Measurements from ENCODE around the genes MZB1, CXXC5, PURA, SLC4A9, NDUFA2 and ZMAT2.

DNA sequence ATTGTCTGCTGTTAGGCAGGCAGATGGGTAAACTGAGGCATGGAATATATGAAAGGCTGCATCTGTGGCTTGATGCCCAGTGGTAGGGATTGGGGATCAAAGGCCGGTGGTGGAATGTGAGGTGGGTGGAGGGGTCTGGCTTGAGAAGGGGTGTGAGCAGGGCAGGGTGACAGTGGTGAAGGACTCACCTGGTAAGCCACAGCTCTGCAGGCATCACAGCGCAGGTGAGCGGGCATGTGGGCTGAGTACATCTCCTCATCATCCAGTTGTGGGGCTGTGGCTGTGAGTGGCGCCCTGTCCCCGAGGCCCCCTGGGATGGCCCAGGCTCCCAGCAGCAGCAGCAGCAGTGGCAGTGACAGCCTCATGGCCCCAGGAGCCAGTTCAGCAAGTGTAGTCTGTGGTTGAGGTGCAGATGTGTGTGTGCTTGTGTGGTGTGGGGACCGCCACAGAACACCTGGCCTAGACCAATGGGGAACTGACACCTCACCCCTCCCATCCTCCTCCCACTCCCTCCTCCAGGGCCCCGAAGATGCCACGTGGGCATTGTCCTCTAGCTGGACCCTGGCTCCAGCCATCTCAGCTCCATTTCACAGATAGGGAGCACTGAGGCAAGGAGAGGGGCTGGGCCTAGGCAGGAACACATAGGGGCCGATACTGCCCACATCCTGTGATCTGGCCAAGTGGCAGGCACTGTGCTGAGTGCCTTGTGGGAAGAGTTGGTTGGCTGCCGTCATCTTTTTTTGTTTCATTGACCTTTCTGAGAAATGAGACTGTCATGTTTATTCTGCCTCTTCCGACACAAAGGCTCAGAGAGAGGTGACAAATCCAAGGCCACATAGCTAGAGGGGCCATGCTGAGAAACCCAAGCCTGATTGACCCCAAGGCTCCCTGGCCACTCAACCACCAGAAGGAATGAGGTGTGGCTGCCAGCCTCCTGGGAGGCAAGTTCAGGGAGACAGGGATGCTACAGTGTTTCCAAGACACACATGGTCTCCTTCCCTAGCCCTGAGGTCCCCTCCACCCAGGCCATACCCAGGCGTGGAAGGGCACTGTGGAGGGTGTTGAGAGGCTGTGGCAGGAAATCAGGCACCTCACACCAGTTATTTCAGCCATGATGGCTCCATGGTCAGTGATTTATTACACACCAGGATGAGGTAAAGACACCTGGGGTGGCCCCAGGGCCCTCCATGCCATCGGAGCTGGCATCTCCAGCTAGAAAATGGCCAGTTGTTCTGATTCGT is at the start of gene MZB1:
Gene MZB1, minus strand, starts transcription at position 422 of the 1,241 bp plus-strand sequence.
- PRO-cap, 2 experiments: peak in 2 of 2 experiments; most common plus-strand start position 809 of the sequence (in 2); most common minus-strand start position 397 of the sequence (in 1)

DNA sequence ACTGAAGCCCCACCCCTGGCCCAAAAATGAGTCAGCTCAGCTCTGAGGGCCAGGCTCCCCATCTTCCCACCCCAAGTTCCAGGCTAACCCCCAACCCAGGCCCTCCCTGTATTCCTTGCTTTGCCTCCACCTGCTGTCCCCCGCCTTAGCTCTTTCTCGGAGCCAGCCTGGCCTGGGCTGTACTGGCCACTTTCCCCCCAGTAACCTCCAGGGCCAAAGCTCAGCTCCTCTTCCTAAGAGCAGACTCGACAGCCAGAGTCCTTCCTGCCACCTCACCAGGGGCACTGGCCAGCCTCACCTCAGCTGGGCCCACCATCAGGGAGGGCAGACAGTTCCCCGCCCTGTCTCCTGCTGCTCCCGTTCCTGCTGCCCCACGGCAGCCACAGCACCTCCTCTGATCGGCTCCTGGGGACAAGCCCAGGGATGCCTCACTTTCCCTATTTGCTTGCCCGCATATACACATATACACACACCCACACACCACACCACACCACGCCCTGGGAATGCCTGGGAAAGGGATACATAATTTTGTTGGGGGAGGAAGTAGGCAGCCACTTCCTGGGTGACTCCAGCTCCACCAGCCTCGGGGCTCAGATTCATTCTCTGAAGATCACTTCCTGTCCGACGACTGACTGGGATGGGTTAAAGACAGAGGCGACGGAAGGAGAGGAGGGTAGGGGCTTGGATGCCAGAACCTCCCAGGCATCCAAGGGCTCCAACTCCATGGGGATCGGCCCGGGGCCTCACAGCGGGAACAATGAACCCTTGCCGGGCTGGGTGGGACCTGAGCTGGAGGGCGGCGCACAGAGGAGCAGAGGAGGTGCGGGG is 1.8 kb upstream of the MZB1 start:
- PRO-cap, 2 experiments: no peak in any of the 2 experiments

DNA sequence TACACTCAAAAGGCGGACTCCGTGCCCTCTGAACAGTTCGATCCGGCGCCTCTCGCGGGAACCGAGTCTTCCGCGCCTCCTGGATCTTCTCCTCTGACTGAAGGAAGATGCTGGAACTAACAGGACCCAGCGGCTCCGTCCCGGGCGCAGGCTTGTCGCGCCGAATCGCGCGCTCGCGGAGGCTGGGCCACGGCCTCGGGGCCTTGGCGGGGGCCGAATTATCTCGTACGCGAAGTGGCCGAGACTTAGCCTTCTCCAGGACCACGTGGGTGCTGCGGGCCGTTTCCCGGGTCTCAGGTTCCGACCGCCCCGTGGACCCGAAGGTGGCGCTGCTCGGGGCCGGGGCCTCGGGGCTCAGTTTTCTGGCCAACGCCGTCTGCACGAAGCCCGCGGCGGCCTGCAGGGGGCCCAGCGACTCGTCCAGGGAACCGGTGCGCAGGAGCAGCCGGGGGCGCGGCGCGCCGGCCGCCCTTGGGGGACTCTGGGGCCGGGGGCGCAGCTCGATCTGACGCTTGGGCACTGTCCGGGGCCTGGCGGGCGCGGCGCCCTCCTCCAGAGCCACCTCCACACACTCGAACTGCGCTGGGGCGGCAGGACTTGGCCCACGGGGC is 849 bp downstream of the PROB1 start:
- PRO-cap, 2 experiments: no peak in any of the 2 experiments

DNA sequence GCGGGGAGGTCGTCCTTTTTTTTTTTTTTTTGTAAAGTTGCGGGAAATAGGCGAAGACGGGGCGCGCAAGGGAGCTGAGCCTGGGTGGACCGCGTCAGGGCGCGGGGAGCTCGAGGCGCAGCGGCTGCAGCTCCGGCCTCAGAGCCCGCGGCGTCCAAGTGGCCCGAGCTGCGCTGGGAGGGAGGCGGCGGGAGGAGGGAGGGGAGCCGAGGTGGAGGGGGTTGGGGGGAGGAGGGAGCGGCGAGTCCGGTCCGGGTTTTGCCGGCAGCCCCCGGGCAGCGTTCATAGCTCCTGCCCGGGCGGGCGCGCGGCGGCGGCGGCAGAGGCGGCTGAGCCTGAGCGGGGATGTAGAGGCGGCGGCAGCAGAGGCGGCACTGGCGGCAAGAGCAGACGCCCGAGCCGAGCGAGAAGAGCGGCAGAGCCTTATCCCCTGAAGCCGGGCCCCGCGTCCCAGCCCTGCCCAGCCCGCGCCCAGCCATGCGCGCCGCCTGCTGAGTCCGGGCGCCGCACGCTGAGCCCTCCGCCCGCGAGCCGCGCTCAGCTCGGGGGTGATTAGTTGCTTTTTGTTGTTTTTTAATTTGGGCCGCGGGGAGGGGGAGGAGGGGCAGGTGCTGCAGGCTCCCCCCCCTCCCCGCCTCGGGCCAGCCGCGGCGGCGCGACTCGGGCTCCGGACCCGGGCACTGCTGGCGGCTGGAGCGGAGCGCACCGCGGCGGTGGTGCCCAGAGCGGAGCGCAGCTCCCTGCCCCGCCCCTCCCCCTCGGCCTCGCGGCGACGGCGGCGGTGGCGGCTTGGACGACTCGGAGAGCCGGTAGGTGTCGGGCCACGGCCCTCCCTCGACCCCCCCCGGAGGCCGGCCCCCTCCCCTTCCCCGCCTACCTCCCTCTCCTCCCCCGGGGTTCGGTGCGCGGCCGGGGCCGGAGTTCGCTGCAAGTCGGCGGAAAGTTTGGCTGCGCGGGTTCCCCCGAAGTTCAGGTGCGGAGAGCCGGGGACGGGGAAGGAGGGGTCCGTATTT is at the start of gene CXXC5:
Gene CXXC5, plus strand, starts transcription at position 313 of the 1,013 bp plus-strand sequence.
- PRO-cap, 2 experiments: peak in 2 of 2 experiments; most common plus-strand start position 313 of the sequence (in 1)

DNA sequence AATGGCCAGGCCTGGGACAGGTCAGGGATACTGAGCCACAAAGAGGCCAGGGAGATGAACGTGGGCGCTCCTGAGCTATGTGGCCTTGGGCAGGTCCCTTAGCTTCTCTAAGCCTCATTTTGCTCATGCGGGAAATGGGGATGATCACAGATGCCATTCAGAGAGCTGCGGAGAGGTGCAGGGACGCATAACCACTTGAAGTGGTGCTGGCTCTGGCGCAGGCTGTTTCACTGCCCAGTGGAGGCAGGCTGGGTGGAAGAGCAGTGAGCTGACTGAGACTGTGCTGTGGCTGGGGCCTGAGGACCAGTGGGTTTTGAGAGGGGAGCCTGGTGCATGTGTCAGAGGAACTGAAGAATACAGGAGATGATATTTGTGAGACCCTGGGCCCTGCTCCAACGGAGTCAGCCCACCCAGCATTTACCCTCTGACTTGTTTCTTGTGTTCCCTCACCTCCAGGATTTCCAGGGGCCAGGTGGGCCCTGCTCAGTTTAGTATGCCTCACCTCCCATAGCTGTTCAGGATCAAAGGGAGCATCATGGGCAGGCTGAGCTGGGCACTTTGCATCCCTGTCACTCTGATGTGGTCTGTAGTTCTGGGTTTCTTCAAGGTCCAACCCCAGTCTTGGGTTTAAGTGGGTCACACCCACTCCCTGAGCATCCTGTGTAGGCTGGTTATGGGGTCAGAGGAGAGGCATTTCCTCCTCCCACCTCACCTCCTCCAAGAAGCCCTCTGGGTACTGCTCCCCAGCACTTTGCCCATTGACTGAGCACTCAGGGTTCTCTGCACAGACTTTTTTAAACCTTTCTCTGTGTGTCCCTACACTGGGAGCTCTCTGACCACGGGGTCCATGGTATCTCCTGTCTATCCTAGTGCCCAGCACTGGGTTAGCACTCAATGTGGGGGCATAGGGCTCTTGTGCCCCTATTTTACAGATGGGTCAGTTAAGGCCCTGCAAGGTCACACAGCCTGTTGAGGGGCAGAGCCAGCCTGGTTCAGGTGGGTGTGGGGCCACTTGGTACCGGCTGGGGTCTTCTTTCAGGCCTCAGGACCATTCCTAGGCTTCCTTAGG is 18.7 kb downstream of the CXXC5 start:
- PRO-cap, 2 experiments: peak in 1 of 2 experiments; most common plus-strand start position 656 of the sequence (in 1); most common minus-strand start position 594 of the sequence (in 1)

- PRO-cap, 2 experiments: peak in 1 of 2 experiments; most common plus-strand start chr5:139670536 (in 1); most common minus-strand start chr5:139670589 (in 1)
These were observed 22.4 kb downstream of the CXXC5 start for GRCh38 chr5:139670434-139671014.

GRCh38 chr5:139677746-139678434 is 29.7 kb downstream of the CXXC5 start:
- PRO-cap, 2 experiments: no peak in any of the 2 experiments

DNA sequence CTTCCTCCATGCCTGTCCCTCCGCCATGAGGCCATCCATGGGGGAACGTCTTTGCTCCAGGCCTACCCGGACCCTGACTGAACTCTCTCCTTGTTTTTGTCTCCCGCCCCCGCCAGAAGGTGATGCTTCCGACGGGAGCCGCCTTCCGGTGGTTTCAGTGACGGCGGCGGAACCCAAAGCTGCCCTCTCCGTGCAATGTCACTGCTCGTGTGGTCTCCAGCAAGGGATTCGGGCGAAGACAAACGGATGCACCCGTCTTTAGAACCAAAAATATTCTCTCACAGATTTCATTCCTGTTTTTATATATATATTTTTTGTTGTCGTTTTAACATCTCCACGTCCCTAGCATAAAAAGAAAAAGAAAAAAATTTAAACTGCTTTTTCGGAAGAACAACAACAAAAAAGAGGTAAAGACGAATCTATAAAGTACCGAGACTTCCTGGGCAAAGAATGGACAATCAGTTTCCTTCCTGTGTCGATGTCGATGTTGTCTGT is 34.6 kb downstream of the CXXC5 start:
- PRO-cap, 2 experiments: no peak in any of the 2 experiments

DNA sequence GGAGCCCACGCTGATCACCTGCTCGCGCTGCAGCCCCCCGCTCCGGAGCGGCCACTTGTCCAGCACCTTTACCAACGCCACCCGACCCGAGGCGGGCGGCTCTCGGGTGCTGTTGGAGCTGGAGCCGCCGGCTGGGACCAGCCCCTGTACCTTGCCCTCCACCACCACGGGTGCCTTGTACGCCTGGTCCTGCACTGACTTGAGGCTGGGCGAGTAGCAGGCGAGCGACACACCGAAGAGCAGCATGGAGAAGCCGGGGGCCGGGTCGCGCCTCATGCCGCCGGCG is 638 bp downstream of the NRG2 start:
- PRO-cap, 2 experiments: no peak in any of the 2 experiments

GRCh38 chr5:140107030-140107547 is 6.8 kb upstream of the PURA start:
- PRO-cap, 2 experiments: peak in 2 of 2 experiments; most common plus-strand start chr5:140107201 (in 2); most common minus-strand start chr5:140107357 (in 2)

DNA sequence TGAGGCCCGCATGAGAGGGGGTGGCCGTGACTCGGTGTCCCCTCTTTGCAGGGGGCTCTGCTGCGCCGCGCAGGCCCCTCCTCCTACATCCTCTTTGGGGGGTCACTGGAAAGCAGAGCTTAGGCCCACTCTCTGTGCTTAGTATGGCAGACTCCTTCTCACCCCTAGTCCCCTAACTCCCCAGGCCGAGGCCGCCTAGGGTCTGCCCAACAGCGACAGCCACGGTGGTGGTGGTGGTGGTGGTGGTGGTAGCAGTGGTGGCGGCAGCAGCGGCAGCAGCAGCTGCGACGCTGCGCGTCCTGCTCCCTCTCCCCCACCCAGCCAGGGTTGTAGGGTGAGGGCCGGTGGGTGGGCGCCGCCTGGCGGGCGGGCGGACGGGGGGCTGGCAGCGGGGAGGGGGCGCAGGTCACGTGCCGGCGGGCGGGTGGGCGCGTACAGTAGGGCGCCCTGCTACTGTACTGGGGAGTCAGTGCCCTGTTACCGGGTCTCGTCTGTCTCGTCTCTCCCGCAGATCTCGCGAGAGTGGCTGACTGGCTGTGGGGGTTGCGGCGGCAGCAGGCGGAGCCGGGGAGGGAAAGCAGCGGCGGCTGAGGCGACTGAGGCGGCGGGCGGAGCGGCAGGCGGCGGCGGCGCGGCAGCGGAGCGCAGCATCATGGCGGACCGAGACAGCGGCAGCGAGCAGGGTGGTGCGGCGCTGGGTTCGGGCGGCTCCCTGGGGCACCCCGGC is at the start of gene PURA:
Gene PURA, plus strand, starts transcription at position 580 of the 727 bp plus-strand sequence.
- PRO-cap, 2 experiments: peak in 2 of 2 experiments; most common plus-strand start position 251 of the sequence (in 2); most common minus-strand start position 460 of the sequence (in 2)

GRCh38 chr5:140164993-140165663 is 9.9 kb upstream of the CYSTM1 start:
- PRO-cap, 2 experiments: no peak in any of the 2 experiments

DNA sequence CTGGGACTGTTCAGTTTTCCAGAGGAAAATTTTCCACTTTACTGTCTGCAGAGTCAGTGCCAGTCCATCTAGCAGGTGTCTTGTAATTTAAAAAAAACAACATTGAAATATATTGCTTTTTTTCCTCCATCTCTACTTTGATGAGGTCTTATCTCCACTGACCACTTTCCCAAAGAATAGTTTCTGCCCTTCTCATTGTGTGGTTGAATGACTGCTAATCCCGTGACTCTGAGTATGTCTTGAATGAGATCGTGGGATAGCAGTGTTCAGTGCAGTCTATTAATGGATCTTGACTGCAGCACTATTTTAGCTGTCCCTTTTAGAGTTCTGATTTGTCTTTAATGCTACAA is 15.5 kb downstream of the CYSTM1 start:
- PRO-cap, 2 experiments: no peak in any of the 2 experiments

GRCh38 chr5:140255670-140256151 is 47.2 kb downstream of the PFDN1 start:
- PRO-cap, 2 experiments: no peak in any of the 2 experiments

- PRO-cap, 2 experiments: no peak in any of the 2 experiments
These were observed 44.4 kb downstream of the PFDN1 start for GRCh38 chr5:140258374-140259072.

DNA sequence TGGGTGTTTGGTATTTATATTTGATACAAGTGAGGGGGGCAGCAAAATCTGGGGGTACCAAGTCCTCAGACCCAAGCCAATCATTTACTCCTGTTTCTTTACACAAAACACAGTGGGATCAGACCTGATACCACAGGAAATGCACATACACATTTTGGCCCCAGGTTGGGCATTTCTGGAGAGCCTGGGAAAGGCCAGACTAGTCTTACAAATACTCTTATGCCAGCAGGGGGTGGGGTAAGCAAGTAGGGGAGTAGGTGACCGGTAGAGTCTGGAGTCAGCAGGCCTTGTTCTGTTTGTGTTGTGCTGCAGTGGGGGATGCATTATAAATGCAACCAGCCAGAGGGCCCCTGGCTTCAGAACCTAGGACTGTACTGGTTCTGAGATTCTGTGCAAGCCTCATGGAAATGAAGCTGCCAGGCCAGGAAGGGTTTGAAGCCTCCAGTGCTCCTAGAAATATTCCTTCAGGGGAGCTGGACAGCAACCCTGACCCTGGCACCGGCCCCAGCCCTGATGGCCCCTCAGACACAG is at the start of gene SLC4A9:
Gene SLC4A9, plus strand, starts transcription at position 359 of the 531 bp plus-strand sequence.
- PRO-cap, 2 experiments: no peak in any of the 2 experiments

GRCh38 chr5:140642467-140643323 is 3.4 kb downstream of the TMCO6 start:
- PRO-cap, 2 experiments: peak in 2 of 2 experiments; most common minus-strand start chr5:140642957 (in 1)

DNA sequence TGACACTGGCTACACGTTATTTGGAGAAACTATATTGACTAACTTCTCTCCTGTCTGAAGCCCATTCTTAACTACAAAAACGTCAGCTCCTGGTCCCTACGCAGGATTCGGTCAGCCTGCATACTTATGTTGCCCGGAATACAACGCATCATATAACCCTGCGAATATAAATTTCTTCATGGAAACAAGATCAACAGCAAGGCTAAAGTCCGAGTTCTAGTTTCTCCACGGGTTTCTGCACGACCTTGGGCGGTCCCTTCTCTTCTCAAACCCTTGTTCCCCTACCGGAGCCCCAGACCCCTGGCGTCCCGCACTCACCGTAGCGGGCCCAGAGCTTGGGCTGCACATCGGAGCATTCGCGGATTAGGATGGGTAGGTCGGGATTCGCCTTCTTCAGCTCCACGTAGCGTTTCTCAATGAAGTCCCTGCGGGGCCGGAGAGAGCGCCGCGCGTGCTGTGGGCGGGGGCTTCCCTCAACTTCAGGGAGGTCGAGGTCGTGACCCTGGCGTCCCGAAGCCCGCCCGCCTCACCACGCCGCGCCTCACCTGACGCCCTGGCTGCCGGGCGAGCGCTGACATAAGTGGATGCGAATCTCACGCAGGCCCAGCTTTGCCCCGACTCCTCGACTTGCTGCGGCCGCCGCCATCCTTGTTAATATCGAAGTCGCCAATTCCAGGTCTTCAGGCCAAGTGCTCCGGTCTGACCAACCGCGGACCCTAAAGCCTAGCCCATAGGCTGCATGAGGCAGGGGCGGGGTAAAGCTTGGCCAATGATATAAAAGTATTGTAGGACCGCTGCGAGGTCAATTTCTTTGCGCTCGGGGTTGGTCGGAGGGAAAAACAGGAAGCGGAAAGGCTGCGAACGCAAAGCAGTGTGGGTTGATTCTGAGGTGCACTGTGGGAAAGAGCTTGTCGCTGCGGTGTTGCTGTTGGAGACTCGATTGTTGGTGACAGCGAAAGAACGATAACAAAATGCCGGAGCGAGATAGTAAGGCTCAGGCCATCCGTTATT is at the start of gene NDUFA2:
Gene NDUFA2, minus strand, starts transcription at position 693 of the 1,011 bp plus-strand sequence.
- PRO-cap, 2 experiments: peak in 2 of 2 experiments; most common plus-strand start position 606 of the sequence (in 2); most common minus-strand start position 691 of the sequence (in 2)

DNA sequence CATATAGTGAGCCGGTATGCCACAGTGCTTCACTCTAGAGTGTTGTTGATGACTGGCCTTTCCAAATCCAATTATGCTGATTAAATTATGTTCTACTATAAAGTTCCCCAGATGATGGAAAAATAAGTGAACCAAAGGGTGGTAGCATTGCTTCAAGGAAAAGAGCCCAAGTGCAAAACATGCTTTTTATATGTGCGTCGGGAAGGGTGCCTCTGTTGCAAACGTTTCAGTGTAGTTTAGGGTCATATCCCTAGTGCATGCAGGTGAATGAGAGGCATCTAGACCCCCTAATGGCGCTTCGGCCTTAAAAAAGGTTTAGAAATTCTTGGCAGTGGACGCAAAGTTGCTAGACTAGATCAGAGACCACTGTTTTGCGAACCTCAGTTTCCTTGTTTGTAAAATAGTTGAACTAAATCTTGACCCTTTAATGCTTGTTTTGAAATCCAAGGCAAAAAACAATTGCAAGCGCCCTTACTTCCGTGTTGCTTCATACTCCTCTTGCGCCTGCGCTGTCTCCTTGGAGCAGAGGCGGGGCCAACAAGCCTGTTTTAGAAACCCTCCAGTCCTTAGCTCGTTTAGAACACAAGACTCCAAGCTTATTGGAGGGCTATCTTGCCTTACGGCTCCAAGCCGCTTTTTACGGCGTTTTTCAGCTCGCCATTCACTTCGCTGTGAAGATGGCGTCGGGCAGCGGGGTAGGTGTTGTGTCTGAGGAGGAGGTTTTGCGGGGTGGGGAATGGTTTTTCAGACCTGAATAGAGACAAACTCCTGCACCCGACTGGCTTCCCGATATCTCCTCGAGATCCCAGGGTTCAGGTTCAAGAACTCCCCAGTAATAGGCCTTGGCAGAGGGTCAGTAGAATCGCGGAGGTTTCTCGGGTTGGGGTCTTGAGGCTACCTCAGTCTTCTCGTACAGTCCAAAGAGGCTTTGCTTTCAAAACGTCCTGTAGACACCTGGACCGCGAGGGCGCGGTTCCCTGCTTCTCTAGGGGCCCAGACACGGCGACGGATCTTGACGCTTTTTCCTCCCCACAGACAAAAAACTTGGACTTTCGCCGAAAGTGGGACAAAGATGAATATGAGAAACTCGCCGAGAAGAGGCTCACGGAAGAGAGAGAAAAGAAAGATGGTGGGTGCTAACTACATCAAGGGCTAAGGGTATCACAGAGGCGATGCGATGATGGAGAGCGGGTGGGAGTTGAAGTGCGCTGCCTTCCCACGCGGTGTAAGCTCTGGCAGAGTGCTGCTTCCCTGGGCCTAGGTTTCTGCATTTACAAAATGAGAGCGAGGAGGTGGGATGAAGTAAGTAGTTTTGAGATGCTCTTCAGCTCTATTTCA is at the start of gene ZMAT2:
Gene ZMAT2, plus strand, starts transcription at position 664 of the 1,338 bp plus-strand sequence.
- PRO-cap, 2 experiments: peak in 2 of 2 experiments; most common plus-strand start position 664 of the sequence (in 2); most common minus-strand start position 489 of the sequence (in 1)

DNA sequence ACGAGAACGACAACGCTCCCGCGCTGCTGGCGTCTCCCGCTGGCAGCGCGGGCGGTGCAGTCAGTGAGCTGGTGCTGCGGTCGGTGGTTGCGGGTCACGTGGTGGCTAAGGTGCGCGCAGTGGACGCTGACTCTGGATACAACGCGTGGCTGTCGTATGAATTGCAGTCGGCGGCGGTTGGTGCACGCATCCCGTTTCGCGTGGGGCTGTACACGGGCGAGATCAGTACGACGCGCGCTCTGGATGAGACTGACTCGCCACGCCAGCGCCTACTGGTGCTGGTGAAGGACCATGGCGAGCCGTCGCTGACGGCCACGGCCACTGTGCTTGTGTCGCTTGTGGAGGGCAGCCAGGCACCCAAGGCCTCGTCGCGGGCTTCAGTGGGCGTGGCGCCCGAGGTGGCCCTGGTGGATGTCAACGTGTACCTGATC is 2.0 kb downstream of the PCDHA10 start:
- PRO-cap, 2 experiments: no peak in any of the 2 experiments